T-cell (primary cell): ENCODE data around the gene RGL4.

DNA sequence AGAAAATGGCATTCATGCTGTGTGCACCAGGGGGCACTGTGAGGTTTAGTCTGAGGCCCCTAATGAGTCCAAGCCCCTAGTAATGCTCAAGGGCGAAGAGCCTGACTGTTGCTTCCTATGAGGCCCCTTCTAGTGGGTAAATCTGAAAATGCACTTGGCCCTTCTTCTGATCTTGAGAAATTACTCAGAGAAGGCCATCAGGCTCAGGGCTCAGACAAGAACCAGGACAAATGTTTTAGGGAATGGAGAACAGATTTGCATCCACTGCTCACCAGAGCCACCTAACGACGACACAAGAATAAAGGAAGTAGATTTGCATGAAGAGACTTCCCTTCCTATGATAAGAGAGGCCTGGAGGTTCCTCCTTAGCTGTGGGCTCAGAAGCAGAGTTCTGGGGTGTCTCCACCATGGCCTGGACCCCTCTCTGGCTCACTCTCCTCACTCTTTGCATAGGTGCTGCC, 75.9 kb downstream of the GGTLC2 start:
- PRO-cap, 7 experiments, result peak in 1 of 7 experiments; most common plus-strand start position 376 of the sequence (in 1)

GRCh38 chr22:22720717-22721412, 76.5 kb downstream of the GGTLC2 start:
- PRO-cap, 7 experiments, result no peak in any of the 7 experiments

- PRO-cap, 7 experiments, result no peak in any of the 7 experiments
These were observed 114.0 kb downstream of the GGTLC2 start for GRCh38 chr22:22758393-22758911.

DNA sequence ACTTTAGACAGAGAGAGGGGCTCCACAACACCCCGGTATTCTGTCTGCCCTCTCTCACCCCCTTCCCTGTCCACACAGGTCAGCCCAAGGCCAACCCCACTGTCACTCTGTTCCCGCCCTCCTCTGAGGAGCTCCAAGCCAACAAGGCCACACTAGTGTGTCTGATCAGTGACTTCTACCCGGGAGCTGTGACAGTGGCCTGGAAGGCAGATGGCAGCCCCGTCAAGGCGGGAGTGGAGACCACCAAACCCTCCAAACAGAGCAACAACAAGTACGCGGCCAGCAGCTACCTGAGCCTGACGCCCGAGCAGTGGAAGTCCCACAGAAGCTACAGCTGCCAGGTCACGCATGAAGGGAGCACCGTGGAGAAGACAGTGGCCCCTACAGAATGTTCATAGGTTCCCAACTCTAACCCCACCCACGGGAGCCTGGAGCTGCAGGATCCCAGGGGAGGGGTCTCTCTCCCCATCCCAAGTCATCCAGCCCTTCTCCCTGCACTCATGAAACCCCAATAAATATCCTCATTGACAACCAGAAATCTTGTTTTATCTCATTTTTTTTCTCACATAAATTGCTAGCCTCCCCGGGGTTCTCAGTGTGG, 7.8 kb downstream of the IGLL5 start:
- PRO-cap, 7 experiments, result no peak in any of the 7 experiments

GRCh38 chr22:23071253-23071861, 1.0 kb downstream of the GNAZ start:
- PRO-cap, 7 experiments, result no peak in any of the 7 experiments

- PRO-cap, 7 experiments, result no peak in any of the 7 experiments
These were observed 203 bp downstream of the RSPH14 start for GRCh38 chr22:23141692-23141882.

GRCh38 chr22:23181300-23182204, 1.2 kb downstream of the BCR start:
- PRO-cap, 7 experiments, result no peak in any of the 7 experiments

DNA sequence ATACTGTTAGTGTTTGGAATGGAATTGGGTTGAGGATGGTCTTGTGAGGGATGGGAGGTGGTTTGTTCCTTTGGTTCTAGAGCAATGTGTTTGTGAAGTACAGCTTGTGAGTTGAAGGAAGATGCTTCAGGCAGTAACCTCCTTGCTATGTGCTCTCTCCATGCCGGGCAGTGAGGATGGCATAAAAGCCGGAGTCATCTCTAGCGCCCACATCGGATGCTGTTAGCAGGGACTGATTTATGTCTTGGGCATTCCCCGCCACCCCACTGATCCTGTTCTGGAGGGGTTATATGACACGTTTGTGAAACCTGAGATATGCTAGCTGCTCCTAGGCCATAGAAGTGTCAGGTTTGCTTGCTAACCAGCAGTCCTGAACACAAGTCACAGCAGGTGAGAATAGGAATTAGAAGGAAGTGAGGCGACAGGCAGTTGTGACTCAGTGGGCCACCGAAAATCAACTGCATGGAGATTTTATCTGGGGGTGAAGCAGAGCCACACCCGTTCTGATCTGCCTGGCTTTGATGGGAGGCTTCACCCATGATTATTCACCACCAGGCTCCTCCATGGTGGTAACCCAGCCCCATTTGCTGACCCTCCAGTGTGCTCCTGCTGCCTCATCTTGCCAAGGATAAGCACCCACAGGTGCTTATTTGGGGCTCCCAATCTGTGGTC, 2.2 kb downstream of the BCR start:
- PRO-cap, 7 experiments, result peak in 1 of 7 experiments; most common minus-strand start position 178 of the sequence (in 1)

- PRO-cap, 7 experiments, result no peak in any of the 7 experiments
These were observed 3.1 kb downstream of the BCR start for GRCh38 chr22:23183235-23183993.

GRCh38 chr22:23192078-23192607, 11.8 kb downstream of the BCR start:
- PRO-cap, 7 experiments, result no peak in any of the 7 experiments

GRCh38 chr22:23204808-23205430, 24.6 kb downstream of the BCR start:
- PRO-cap, 7 experiments, result no peak in any of the 7 experiments

- PRO-cap, 7 experiments, result no peak in any of the 7 experiments
These were observed 38.5 kb downstream of the BCR start for GRCh38 chr22:23218601-23219507.

DNA sequence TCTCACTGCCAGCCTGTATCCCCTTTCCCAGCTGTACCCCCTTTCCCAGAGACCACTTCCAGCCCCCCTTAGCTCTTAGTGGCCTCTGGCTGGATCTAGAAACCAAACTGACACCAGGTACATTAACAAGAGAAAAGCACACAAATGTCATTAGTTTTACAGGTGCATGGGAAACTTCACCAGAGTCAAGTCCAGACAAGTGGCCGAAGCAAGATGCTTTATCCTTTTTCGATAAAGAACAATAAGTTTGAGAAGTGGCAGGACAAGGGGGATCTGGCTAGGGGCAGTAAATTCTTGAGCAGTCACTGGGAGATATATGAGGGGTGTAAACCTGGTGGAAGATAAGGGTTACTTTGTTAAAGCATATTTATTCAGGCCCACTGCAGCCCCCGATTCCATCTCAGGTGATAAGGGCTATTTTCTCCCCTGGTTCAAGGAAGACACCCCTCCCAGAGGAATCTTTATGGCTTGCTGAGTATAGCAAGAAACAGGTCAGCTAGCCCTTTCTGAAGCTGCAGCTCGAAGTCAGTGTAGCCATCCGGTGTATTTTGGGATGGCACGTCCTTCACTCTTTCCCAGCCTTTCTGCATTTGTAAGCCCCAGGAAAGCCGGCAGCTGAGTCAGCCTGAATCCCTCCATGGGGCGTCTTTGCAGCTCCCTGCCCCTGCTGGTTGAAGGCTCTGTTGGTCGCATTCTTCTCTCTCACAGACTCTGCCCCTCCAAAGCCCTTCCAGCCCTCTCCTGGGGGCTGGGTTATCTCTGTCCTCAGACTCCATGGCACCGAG, 61.8 kb downstream of the BCR start:
- PRO-cap, 7 experiments, result no peak in any of the 7 experiments

DNA sequence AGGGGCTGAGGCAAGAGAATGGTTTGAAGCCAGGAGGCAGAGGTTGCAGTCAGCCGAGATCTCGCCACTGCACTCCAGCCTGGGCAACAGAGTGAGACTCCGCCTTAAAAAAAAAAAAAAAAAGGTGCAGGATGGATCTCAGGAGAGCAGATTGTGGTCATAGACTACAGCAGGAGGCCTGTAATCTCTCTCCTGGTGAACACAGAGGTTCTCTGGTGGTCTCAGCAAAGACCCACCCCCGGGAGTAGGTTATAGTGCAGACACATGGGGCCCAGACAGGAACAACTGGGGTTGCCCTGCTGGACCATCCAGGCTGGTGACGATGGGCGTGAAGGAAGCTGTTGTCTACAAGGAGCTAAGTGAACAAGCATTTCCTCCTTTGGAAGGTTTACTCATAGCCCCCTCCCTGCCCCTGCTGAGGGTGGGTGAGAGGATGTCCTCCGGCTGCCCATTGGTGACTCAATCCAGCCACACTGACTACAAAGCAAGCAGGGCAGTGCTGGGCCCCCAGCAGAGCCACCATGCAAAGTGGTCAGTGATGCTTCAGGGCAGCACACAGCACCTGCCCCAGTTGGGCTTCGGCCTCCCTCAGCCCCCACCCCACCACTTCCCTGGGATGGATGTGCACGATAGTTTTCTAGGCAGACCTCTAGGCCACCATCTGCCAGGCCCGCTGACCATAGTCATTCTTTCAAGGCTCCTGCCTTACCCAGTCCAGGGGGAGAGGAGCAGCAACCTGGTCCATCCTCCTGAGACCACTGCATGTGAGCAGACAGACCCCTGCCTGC, 124.9 kb downstream of the BCR start:
- PRO-cap, 7 experiments, result no peak in any of the 7 experiments

DNA sequence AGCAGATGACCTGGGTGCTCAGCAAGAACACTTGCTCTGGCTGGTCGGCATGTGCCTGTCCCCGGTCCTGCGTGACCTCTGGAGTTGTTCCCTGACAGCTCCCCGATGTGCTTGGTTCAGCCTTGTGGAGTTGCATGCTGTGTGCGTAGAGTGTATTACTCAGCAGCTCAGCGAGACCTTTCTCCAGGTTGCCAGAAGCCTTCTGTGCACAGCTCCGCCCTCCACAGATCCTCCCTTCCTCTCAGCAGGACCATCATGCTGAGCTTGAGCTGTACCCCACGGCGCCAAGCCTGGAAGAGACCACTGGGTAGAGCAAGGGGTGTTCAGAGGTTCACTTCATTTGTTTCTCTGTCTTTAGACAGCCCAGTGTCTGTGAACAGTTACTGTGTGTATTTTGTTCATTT, 148.7 kb downstream of the IGLL1 start:
- PRO-cap, 7 experiments, result no peak in any of the 7 experiments

GRCh38 chr22:23527279-23527759, 52.8 kb downstream of the IGLL1 start:
- PRO-cap, 7 experiments, result no peak in any of the 7 experiments

DNA sequence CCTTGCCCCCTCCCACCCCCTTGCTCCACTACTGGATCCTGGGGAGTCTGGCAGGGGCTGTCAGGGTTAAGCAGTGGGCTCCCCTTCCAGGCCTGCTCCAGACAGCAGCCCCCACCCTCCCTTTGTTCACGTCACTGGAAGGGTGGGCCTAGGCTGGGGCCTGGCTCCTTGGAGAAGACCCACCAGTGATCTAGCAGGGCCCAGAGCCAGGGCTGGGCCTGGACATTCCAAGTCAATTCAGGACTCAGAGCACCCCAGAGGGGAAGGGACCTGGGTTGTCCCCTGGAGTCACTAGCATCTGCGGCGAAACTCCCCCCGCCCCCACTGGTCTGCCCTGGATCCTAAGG, 45.9 kb downstream of the IGLL1 start:
- PRO-cap, 7 experiments, result no peak in any of the 7 experiments

- PRO-cap, 7 experiments, result no peak in any of the 7 experiments
These were observed 26.7 kb upstream of the DRICH1 start for GRCh38 chr22:23658760-23659362.

DNA sequence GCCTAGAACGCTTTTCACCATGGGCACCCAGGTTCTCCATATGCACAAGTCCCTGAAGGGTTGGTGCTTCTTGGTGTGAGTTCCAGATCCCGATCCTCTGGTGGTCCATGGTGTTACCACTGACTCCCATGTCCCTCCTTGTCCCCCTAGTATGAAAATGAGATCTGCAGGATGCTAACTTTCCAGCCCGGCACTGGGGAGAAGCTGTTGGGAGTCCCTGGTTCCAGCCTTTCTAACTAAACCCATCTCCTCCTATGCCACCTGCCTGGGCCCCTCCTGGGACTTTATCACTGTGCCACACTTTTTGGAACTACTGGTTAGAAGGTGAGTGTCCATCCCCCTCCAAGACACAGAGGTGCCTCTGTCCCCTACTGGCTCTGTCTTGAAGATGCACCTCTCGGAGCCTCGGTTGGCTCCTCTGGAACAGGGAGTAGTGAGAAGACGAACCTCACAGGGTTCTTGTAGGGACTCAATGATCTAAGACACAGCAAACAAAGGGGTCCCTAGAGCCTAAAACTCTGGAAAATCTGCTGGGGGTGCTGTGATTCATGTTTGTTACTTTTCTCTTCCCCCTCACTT, at the start of gene RGL4:
Gene RGL4 (plus strand): TSS at position 390 of the 579 bp plus-strand sequence.
- PRO-cap, 7 experiments, result no peak in any of the 7 experiments

GRCh38 chr22:23695932-23696843, 5.4 kb downstream of the RGL4 start:
- PRO-cap, 7 experiments, result peak in 7 of 7 experiments; most common plus-strand start chr22:23696465 (in 6); most common minus-strand start chr22:23696333 (in 5)